ENCODE data around the genes CC2D1B, IFT25 and LDLRAD1.

- PRO-cap = no peak
Measured at GRCh38 chr1:51210299-51210664, 25.8 kb upstream of the RNF11 start.

- PRO-cap = no peak
Measured at GRCh38 chr1:51296615-51297257, 33.6 kb downstream of the TTC39A start.

DNA sequence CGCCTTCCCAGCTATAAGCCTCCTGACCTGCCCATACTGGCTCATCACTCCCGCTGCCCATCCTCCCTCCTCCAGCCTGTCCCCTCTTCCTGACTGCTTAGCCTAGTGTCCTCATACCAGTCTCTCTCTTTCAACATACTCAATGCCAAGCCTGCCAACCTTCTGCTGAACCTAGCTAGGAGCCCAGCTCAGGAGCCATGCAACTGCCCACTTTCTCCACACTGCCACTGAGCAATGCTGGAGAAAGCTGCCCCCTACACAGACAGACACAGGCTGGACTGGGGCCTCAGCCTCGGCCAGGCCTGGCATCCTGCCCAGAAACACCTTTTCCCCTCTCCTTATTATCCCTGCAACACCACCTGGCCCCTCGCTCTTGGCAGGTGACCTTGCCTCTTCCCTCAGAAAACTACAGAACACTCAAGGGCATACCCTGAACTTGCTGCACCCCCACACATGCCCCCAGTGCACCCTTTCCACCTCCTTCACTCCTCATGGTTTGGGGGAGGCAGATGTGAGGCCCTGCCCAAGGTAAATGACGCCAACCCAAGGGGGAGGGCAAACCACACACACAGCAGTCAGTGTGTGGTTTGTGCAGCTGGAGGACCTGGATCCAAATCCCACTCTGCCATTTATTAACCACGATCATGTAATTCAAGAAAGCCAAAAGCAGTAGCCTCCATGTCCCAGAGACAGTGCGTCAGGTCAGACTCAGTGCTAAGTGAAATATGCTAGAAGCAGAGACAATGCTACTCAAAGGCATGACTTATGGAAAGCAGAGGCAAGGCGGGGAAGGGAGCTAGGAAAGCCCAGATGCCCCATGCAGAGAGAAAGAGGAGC is 13.8 kb downstream of the TTC39A start:
- PRO-cap = no peak

GRCh38 chr1:51370872-51371223 is 40.5 kb upstream of the TTC39A start:
- PRO-cap = no peak

- PRO-cap = no peak
Measured at GRCh38 chr1:51622199-51623136, 5.6 kb downstream of the OSBPL9 start.

DNA sequence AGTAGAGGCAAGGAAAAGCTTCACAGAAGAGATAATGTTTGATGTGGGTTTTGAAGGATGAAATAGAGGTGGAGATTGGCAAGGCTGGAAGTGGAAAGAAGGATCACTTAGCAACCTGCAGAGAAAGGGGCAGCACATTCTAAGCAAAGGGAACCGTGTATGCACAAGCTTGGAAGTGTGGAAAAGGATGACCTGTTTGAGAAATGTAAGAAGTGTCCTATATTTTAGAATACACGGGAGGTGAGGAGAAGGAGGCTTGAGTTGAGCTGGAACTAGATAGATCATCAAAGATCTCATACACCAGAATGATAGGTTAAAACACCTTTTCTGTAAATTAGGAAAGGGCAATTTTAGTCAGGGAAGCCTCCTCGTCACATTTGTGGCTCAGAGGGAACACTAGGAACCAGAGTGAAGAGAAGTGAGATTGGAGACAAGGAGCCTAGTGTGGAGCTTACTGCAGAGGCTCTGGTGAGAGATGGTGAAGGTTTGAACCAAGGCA is 70.6 kb downstream of the OSBPL9 start:
- PRO-cap = no peak

DNA sequence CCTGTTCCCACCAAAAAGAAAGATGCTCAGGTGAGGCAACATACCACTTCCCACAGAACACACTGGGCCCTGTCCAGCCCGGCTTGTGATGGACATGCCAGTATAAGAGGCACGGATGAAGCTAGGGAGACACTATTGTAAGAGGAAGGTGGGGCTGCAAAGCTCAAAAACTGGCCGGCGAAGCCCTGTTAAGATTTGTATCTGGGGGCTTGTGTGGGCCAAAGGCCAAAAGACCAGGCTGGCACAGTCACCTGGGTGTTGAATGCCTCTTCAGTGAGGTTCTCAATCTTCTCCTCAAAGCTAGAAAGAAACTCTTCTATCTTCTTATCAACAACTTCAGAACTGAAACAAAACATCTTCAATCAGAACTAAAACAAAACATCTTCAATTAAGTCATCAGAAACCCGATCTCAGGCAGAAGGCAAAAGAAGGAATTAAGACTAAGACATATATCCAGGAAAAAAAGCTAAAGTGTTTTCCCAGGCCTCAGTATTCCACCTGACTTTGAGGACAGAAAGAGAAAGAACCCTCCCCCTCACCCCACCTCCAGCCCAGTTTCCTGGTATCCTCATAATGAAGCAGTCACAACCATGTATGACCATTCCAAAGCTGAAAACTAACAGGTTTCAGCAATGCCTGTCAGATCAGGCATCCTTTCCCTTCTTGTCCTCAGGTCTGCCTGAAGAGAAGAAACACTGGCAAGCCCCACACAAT is 87.7 kb downstream of the NRDC start:
- PRO-cap = no peak

- PRO-cap = no peak
Measured at GRCh38 chr1:52243140-52244199, 101.6 kb downstream of the ZFYVE9 start.

GRCh38 chr1:52365970-52366683 is at the start of gene CC2D1B:
Gene CC2D1B, minus strand, starts transcription at chr1:52366205.
- PRO-cap = bidirectional peak, plus-strand start at chr1:52366264, minus-strand start at chr1:52366150; bidirectional peak, plus-strand start at chr1:52366424, minus-strand start at chr1:52366427

DNA sequence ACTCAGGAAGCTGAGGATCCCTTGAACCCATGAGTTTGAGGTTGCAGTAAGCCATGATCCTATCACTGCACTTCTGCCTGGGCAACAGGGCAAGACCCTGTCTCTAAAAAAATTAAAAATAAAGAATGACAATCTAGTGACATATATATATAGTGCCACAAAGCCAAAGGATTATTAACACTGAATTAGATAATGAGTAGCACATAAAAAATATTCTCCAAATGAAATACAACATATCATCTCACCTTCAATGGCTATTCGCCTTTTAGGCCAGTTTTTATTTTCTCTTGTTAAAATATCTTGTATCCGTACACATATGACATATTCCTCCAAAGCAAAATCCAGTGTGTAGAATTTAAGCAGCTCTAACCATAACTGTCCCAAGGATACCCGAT is 73.1 kb downstream of the PRPF38A start:
- PRO-cap = no peak

GRCh38 chr1:52556708-52557350 is 3.9 kb upstream of the TUT4 start:
- PRO-cap = no peak

- PRO-cap = no peak
Measured at GRCh38 chr1:52821319-52822335, 20.9 kb upstream of the ZYG11A start.

GRCh38 chr1:53123622-53124253 is 18.7 kb downstream of the SLC1A7 start:
- PRO-cap = no peak

DNA sequence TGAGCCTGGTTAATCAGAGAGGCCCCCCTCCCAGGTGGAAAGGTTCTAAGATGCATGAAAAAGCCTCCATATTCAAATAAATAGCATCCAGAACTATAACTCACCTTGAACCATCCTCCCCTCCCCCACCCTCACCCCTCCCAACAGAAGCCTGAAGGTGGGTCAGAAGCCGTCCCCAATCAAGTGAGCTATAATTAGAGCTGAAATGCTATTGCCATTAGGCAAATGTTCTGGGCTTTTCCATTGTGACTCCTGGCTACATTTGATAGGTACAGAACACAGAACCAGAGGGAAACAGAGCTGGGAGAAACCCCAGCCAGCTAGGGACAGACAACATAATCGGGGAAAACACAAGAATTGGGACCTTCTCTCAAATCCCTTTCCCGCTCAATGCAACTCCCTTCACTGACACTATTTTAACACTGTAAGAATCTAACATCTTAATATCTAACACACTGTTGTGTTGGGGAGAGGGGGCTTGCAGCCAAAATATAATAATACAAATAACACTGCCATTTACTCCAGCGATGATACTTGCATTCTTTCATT is 41.4 kb downstream of the LRP8 start:
- PRO-cap = no peak

DNA sequence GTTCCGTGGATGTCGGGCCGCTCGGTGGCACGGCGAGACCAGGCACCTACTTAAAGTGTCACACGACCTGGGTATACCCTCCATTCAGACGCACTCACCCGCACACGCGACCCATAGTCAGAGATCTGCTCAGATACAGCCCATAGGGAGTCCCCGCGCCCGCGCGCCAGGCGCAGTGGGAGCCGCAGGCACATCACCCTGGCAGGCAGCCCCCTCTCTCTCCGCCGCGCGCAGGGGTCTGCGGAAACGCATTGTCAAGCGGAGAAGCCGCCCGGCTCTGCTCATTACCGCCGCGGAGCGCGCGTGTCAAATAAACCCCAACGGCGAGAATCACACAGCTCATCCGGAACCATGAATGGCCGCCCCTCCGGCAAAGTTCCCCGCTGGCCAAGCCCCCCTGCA is 709 bp downstream of the LRP8 start:
- PRO-cap = no peak

DNA sequence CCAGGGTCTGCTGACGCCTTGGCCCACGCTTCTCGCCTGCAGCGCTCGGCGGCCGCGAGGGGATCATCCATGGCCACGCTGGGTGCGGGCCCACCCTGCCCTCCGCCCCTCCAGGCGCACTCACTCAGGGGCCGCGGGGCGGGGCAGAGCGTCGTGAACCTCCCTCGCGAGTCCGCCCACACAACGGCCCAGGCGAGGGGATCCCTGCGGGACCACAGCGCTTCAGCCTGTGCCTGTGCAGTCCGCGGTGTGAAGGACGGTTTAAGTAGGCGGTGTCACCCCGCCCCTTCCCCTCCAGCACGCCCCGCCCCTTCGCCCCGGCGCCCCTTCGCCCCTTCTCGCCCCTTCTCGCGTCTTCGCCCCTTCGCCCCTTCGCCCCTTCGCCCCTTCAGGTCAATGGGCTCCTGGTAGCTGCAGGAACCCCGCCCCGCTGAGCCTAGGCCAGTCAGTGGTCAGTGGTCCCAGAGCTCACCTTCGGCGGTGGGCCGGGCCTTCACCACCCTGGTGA is 19.8 kb upstream of the DMRTB1 start:
- PRO-cap = no peak

GRCh38 chr1:53682020-53682287 is 57.0 kb downstream of the GLIS1 start:
- PRO-cap = no peak

DNA sequence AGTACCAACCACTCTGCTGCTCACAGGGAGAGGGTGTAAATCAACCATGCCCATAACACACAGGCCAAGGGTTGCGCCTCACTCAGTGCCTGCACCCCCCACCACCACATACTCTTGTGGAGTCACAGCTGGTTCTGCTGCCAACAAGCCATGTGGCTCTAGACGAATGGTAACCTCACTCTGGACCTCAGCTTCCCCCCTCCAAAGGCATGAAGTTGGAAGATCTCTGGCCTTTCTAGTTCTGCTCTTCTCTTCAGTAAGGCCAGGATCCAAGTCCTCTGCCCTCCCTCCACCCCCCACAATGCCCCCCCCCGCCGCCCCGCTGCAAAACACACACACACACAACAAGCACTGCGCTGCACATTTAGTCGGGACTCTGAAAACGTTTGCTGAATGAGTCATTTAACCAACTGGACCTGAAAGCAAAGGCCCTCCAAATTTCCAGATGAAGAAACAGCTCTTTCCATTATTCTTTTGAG is 1.7 kb upstream of the GLIS1 start:
- PRO-cap = no peak

- PRO-cap = unidirectional peak, minus-strand start at chr1:53945574; unidirectional peak, minus-strand start at chr1:53945699; unidirectional peak, minus-strand start at chr1:53945745; bidirectional peak, plus-strand start at chr1:53946077, minus-strand start at chr1:53945827
Measured at GRCh38 chr1:53945248-53946207, at the start of gene IFT25. Gene IFT25, minus strand, starts transcription at chr1:53945699.

GRCh38 chr1:54018031-54018529 is at the start of gene LDLRAD1:
Gene LDLRAD1, minus strand, starts transcription at chr1:54018186.
- PRO-cap = no peak

All from endodermal cell (in vitro differentiated cells).